BJ (cell line): Measurements from ENCODE around the gene PPP1R14C.

- CAGE, long polyA plus RNA, result no peak
- RRBS, result no CpG with 5 or more reads among the region's 8 CpGs
Measured at GRCh38 chr6:150134262-150134944, 8.4 kb upstream of the PPP1R14C start.

DNA sequence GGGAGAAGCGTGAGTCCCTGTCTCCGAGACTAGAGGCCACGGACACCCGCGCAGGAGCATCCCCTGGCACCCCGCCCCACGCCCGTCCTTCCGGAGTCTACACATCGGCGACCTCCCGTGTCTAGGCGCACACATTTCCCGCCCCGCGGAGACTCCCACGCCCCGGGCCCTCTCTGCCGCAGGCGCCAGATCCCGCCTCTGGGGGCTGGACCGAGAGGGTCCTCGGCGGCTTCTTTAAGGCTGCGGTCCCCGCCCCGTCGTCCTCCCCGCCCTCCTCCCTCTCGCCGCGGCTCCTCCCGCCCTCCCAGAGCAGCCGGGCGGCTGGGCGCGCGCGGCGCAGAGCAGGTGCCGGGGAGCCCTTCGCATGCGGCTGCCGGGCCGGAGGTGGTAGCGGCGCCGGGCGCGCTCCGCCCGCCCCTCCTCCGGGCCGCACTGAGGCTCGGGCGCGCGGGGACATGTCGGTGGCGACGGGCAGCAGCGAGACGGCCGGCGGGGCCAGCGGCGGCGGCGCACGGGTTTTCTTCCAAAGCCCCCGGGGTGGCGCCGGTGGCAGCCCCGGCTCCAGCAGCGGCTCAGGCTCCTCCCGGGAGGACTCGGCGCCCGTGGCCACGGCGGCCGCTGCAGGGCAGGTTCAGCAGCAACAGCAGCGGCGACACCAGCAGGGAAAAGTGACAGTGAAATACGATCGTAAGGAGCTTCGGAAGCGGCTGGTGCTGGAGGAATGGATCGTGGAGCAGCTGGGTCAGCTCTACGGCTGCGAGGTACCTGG is at the start of gene PPP1R14C:
Gene PPP1R14C, plus strand, starts transcription at position 307 of the 769 bp plus-strand sequence.
- CAGE, long polyA plus RNA, result no peak
- RRBS, result 2% methylated on average over 41 of the region's 91 CpGs

DNA sequence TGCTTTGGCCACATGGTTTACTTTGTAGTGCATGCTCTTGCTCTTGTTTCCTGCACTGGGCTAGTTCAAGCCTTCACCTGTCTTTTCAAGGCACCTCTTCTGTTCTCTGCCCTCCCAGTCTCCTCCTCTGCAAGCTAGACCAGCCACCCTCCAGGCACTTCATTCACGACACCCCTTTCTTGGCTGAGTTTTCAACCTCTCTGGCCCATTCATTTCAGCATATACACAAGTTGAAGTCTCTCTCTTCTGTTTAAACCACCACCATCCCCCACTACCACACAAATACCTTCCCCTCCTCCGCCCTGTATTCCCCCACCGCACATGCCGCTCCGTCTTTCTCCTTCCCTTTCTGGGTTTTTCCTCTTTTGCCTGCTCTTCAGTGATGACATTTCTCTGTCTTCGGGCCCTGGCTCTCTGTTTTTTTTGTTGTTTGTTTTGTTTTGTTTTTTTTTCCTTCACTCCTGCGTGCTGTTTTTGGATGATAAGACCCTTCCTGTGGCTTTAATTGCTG is 7.8 kb downstream of the PPP1R14C start:
- CAGE, long polyA plus RNA, result no peak
- RRBS, result no CpG with 5 or more reads among the region's 7 CpGs

DNA sequence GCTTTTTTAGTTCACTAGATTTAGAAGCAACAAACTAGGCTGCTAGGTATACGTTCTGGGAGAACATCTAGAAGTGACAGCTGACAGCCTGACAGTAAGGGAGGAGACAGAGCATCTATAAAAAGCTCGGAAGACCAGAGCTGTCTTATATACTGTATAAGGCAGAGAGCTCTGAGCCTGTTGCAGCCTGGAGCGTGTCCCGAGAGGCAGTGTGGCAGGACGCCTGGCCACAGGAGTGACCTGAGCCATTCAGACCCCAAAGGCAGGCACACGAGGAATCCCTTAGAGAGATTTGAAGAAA is 24.6 kb downstream of the PPP1R14C start:
- CAGE, long polyA plus RNA, result no peak
- RRBS, result no CpG with 5 or more reads among the region's 6 CpGs

DNA sequence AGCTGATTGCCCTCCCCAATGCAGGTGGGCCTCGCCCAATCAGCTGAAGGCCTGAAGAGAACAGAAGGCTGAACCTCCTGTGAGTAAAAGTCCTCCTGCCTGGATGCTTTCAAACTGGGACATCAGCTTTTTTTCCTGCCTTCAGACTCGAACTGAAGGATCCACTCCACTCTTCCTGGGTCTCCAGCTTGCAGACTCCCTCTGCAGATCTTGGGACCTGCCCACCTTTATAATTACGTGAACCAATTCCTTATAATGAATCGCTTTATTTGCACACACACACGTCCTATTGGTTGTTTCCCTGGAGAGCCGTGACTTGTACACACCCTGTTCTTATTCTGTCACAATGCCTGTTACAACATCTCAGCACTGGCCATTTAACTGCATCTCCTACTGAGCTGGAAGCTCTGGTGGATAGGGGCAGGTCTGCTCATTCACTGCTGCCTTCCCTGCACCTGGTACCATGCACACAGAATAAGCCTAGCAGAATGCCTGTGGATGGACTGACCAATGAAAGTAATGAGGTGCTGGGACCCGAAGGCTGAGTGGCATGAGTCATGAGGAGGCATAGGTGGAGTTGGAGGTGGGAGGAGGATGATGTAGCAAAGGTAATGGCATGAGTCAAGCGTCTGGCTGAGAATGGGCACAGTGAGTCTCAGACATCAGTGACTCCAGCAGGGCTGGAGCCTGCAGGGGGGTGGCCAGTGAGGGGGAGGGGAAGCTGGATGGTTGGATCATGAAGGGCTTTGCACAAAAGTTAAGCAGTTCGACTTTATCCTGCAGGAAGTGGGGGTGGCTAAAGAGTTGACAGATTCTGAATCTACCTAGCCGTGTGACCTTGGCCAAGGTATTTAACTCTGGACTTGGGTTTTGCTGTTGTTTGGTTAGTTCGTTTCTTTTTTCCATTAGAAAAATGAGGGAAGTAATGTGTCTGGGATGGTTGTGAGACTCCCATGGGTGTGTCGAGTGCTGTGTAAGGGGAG is 99.2 kb upstream of the IYD start:
- CAGE, long polyA plus RNA, result no peak
- RRBS, result no CpG with 5 or more reads among the region's 12 CpGs

GRCh38 chr6:150452625-150453554 is 84.1 kb downstream of the IYD start:
- CAGE, long polyA plus RNA, result no peak
- RRBS, result no CpG with 5 or more reads among the region's 13 CpGs

DNA sequence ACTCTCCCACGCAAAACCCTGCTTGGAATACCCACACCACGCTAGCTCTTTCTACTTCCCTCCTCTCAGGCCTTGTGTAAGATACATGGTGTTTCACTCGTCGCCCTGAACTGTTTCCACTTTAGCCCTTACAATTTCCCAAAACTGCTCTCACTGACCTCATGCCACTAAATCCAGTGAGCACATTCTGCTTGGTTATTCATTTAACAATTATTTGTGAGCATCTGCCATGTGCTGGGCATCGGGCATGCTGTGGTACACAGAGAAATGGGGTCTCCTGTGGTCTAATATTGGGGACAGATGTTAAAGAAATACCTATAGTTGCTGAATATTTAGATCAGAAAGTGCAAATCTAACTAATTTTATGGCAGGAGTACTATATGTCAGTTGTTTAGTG is 40.9 kb downstream of the PLEKHG1 start:
- CAGE, long polyA plus RNA, result no peak
- RRBS, result no CpG with 5 or more reads among the region's 5 CpGs

- CAGE, long polyA plus RNA, result no peak
- RRBS, result 78% methylated on average over 3 of the region's 15 CpGs
Measured at GRCh38 chr6:150686478-150687264, 87.0 kb downstream of the PLEKHG1 start.

GRCh38 chr6:150733596-150734309 is 131.7 kb upstream of the MTHFD1L start:
- CAGE, long polyA plus RNA, result no peak
- RRBS, result no CpG with 5 or more reads among the region's 30 CpGs

GRCh38 chr6:150756158-150756393 is 109.4 kb upstream of the MTHFD1L start:
- CAGE, long polyA plus RNA, result no peak
- RRBS, result no CpG with 5 or more reads among the region's 4 CpGs

DNA sequence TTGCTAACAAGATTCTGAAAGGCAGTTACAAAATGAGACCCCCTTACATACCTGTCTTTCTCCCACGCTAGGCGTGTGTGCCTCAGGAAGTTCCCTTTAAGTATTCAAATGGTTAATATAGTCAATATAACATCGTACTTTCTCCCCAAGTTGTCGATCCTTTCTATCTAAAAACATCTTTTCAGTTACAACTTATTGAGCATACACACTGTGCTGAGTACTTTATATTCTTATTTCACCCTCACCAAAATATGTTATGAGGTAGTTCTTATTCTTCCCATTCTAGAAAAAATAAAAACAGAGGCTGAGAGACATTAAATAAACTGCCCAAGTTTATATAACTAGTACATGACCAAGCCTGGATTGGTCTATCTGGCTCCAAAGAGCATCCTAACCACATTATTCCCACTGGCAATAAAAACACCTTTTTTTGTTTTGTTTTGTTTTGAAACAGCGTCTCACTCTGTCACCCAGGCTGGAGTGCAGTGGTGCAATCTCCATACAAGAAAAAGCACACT is 51.2 kb upstream of the MTHFD1L start:
- CAGE, long polyA plus RNA, result no peak
- RRBS, result no CpG with 5 or more reads among the region's 5 CpGs

DNA sequence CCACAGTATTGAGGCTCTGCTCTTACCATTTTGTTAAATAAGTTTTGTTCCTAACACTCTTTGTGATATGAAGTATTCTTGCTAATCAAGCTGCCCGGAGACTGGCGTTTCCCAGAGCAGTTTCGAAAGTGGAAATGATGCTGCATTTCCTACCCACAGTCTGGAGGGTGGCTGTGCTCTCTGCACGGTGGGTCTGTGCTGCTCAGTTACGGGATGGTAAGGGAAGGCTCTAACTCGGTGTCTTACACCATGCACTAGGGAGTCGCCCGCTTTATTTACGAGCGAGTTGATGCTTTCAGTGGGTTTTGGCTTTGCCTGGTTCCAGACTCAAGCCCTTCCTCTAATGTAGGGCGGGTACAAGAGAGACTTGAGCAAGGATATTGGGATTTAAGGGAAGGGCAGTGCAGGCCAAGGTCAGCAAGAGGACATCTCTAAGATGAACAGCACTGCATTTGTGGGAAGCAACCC is 180.1 kb upstream of the AKAP12 start:
- CAGE, long polyA plus RNA, result no peak
- RRBS, result no CpG with 5 or more reads among the region's 11 CpGs

DNA sequence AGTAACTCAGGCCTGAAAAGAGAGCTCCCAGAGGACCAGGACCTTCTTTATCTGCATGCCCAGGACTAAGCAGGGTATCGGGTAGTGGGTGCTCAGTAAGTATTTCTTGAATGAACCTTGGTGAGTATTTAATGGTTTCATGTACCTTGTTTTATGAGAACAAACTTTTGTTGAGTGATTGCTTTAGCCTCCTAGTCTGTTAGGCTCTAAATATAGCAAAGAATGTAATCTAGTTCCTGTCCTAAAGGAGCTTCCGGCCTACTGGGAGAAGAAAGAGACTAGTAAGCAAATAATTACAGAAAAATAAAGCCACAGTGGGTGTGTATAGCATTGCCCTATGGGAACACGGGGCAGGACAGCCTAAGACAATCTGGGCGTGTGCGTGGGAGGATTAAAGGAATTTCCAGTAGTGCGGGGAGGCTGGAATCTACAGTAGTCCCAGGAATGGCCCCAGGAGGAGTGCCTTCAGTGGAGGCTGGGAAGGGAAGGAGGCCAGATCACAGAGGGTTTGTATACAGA is 98.1 kb upstream of the AKAP12 start:
- CAGE, long polyA plus RNA, result no peak
- RRBS, result no CpG with 5 or more reads among the region's 6 CpGs

DNA sequence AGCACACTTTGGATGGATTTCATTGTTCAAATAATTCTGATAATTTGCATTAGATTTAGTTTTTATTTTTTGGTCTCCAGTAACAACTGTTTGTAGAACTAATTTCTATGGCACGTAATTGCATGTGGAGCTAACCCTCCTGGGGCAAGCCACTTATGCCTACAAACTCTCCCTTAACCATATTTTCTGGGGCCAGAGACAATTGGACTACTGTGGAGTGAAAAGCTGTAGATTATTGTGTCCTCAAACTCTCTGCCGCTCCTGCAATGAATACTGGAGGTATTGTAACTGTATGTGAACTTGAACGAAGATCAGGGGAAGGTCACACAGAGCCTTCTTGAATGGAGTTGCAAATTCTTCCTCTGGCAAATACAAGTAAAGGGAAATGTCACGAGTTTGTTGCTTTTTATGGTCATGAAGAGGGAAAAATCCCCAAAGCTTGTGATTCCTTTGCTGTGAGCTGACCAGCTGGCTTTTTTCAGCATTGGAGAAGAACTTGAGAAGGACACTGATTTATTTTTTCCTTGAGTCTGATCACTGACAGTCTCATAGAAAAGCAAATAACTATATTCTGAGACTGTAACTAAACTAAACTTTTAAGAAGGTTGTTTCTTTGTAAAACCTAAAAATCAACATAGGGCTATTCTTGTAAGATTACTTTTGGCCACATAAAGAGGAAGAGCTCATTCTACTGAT is 18.3 kb downstream of the AKAP12 start:
- CAGE, long polyA plus RNA, result no peak
- RRBS, result no CpG with 5 or more reads among the region's 4 CpGs

- CAGE, long polyA plus RNA, result no peak
- RRBS, result no CpG with 5 or more reads among the region's 13 CpGs
Measured at GRCh38 chr6:151380054-151381032, 11.0 kb downstream of the ZBTB2 start.

DNA sequence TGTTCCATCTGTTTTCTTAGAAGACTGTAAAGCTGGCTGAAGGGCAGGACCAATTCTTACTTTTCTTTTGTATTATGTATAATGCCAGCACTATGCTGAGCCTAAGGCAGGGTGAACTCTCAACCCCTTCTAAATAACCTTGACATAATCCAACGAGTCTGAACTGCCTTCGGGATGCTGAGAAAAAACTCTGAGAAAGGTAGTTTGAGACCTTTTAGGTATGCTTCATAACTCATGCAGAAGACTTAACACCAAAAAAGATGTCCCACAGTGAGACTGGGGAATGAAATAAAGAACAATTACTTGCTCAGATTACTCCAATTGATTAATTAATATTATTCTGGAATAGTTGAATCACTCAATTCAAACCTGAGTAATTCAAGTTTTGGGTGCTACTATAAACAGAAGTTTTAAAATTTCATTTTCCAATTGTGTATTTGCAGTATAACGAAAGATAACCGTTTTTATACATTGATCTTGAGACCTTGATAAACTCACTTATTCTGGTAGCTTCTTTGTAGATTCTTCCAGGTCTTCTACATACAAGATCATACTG is 19.1 kb upstream of the ZBTB2 start:
- CAGE, long polyA plus RNA, result no peak
- RRBS, result no CpG with 5 or more reads among the region's 4 CpGs

DNA sequence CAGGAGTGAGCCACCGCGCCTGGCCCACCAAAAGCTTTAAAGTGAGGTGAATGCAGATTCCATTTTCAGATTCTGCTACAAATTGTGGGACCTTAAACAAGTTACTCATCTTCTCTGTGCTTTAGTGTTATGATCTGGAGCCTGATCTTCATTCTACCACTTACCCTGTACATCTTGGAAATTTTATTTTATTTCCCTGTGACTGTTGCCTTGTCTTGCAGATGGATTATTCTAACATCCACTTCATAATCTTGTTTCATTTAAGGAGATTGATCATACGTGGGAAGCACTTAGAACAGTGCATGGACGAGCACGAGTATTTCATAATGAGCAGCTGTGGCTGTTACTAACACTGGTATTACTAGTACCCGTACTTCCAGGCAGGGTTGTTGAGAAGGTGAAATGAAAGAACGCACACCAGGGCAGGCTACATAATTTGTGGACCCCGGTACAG is 667 bp upstream of the CCDC170 start:
- CAGE, long polyA plus RNA, result no peak
- RRBS, result 32% methylated on average over 1 of the region's 8 CpGs

DNA sequence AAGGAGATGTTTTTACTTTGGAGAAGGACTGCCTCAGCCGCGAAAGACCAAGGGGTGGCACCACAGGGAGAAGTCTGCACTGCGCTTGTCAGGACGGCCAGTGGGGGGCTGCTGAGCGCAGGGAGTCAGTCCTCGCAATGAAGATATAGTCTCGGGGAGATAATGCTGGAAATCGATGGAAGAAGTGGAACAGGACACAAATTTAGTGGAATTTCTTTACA is 43.2 kb upstream of the ESR1 start:
- CAGE, long polyA plus RNA, result no peak
- RRBS, result no CpG with 5 or more reads among the region's 8 CpGs

GRCh38 chr6:152166704-152167372 is 359.4 kb downstream of the ESR1 start:
- CAGE, long polyA plus RNA, result no peak
- RRBS, result no CpG with 5 or more reads among the region's 7 CpGs

- CAGE, long polyA plus RNA, result no peak
- RRBS, result no CpG with 5 or more reads among the region's 3 CpGs
Measured at GRCh38 chr6:154256936-154257630, 99.5 kb downstream of the IPCEF1 start.